Mucosa of descending colon (tissue), 1 donor: Measurements from ENCODE around the genes NAT16, PLOD3 and ORAI2.

DNA sequence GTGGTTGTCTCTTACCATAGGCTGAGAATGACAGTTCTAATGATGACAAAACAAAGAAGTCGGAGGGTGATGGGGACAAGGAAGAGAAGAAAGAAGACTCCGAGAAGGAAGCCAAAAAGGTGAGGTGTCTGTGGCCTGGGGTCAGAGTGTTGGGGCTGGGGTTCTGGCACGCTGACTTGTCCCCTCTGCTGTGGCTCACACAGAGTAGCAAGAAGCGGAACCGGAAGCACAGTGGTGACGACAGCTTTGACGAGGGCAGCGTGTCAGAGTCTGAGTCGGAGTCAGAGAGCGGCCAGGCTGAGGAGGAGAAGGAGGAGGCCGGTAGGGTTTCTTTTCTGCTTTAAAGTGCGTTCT, 4.8 kb downstream of the UFSP1 start:
- PRO-cap: bidirectional peak, plus-strand start at position 281 of the sequence, minus-strand start at position 206 of the sequence

GRCh38 chr7:100929504-100929939, 19.8 kb upstream of the MUC3A start:
- PRO-cap: no peak

- PRO-cap: no peak
These were observed 1.9 kb downstream of the MUC17 start for GRCh38 chr7:101021662-101022243.

DNA sequence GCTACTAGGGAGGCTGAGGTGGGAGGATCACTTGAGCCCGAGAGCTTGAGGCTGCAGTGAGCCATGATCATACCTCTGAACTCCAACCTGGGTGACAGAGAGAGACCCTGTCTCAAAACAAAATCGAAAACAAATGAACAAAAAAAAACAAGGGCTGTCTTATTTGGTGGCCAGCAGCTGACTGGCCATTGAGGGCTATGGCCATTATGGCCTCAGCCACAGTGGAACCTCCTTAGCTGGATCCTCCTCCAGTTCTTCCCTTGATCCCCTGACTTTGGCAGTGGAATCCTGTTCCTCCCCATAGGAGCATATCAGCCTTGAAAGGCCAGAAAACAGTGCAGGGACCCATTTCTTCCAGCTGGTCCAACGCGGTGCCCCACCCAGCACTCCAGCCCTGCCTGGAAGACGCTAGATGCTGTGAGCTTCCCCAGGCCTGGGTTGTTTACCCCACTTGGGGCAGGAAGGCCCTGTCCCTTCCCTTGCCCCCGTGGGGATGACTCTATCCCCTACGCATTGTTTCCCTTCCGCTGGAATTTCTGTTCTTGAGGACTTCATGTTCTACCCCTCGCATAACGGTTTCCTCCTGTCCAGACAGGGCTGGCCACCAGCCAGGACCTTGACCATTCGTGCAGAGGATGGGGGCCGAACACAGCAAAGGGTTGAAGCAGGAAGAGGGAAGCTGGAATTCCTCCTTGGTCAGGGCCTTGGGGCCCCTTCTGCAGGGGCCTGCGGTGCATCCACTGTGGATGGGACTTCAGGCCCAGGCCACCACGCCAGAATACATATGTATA, 14.8 kb upstream of the SERPINE1 start:
- PRO-cap: no peak

GRCh38 chr7:101133617-101133967, 6.7 kb downstream of the SERPINE1 start:
- PRO-cap: no peak

- PRO-cap: no peak
These were observed 684 bp downstream of the AP1S1 start for GRCh38 chr7:101154860-101155459.

GRCh38 chr7:101180014-101180480, at the start of gene NAT16:
Gene NAT16 (minus strand): TSS chr7:101180293.
- PRO-cap: no peak

GRCh38 chr7:101217159-101217859, at the start of gene PLOD3:
Gene PLOD3 (minus strand): TSS chr7:101217581.
- PRO-cap: bidirectional peak, plus-strand start at chr7:101217670, minus-strand start at chr7:101217579; unidirectional peak, minus-strand start at chr7:101217764

DNA sequence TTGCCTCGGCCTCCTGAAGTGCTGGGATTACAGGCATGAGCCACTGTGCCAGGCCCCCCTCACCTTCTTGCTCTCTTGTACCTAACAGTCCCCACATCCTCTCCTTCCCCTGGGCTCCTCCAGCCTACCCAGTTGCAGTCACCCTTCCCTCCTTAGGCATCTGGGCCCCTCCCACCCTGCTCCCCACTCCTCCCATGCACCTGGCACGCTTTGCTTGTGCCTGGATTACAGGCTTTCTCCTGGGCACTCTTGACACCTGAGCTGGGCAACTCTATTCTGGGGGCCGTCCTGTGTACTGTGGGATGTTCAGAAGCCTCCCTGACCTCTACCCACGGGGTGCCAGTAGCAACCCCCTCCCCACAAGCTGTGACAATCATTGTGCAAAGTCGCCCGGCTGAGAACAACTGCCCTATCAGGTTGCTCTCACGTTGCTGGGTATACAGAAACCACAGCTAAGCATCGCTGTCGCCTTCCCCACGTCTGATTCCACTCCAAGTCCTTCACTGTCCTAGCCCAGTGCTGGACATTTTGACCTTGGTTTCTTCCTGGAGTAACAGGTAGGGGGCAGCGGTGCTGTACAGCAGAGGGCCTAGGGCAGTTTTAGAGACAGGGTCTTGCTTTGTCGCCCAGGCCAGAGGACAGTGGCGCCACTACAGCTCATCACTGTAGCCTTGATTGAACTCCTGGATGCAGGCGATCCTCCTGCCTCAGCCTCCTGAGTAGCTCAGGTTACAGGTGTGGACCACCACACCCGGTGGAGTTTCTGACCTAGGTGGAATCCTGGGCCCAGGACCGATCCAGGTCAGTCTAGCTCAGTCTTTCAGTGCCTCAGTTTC, 2.7 kb downstream of the CLDN15 start:
- PRO-cap: no peak

- PRO-cap: no peak
These were observed 31.9 kb downstream of the IFT22 start for GRCh38 chr7:101289598-101290268.

- PRO-cap: no peak
These were observed 45.0 kb downstream of the CUX1 start for GRCh38 chr7:101862241-101863043.

DNA sequence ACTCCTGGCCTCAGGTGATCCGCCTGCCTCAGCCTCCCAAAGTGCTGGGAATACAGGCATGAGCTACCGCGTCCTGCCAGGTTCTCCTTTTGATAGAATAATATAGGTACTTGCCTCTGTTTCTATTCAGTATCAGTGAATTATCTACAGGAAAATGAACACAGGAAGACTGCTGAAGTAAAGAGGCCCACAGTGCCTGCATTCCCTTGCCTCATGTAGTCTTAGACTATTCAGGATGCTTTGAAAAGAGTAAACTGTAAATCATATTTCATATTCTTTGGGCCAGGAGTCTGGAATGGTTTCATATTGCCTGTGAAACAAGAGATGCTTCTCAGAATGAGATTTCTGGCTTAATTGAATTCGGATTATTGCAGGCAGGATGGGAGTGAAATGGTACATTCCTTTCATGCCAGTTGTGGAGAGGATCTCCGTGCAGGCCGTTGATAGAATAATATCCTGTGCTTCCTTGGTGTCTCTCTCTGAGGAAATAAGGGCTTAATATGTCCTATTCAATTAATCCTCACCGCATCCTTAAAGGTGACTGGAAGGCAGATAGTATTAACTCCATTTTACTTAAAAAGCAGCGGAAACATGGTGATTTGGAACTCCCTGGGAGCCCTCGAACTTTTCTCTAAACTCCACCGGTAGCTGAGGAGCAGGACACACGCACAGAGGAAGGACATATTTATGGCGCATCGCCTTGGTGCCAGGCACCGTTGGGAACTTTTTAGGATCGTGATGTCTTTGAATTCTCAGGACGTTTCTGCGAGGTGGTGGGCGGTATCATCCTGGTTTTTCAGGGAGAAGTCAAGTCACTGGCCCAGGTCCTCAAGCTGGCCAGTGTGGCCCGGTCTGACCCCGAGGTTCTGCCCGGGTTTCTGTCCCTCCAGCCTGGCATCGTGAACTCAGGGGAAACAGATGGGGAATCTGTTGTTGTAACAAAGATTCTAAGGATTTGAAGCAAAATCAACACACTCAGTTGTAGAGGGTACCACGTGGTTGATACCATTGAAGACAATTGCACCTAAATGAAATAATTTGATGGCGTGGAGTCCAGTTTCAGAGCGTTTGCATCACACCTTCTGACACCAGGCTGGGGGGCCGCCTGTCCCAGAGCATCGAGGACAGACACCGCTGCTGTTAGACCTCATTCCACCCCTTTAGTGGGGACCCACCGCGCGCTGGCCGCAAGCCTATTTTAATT, 56.8 kb downstream of the CUX1 start:
- PRO-cap: no peak

DNA sequence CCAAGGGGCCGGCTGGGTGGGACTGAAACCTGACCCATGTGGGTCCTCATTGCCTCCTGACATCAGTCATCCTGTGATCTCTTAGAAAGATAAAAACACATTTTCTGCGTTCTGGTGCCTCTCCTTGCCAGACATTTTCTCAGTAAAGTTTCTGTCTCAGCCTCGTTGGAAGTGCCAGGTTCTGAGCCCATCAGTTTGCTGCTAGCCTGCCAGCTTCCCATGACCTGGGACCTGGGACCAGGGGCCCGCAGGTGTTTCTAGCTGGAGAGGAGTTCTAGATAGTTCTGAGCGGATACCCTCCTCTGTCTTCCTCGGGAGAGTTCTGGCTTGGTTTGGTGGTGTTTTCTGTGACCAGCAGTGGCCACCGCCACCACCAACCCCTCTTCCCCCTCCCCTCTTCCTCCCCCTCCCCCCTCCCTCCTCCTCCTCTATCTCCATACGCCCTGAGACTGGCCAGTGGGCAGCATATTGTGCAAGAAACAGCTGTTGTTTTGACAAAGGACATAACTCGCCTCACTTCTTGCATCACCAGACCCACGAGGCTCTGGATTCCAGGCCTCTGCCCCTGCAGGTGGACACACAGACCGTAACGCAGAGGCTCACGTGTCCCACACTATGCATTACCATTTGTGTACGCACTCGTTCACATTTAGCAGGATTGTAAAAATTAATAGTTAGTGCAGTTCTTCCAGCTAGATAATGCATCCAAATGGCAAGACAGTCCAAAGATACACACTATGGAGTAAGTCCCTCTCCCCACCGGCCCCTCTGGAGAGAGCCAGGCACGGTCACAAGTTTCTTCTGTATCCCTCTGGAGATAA, 94.6 kb downstream of the CUX1 start:
- PRO-cap: no peak

DNA sequence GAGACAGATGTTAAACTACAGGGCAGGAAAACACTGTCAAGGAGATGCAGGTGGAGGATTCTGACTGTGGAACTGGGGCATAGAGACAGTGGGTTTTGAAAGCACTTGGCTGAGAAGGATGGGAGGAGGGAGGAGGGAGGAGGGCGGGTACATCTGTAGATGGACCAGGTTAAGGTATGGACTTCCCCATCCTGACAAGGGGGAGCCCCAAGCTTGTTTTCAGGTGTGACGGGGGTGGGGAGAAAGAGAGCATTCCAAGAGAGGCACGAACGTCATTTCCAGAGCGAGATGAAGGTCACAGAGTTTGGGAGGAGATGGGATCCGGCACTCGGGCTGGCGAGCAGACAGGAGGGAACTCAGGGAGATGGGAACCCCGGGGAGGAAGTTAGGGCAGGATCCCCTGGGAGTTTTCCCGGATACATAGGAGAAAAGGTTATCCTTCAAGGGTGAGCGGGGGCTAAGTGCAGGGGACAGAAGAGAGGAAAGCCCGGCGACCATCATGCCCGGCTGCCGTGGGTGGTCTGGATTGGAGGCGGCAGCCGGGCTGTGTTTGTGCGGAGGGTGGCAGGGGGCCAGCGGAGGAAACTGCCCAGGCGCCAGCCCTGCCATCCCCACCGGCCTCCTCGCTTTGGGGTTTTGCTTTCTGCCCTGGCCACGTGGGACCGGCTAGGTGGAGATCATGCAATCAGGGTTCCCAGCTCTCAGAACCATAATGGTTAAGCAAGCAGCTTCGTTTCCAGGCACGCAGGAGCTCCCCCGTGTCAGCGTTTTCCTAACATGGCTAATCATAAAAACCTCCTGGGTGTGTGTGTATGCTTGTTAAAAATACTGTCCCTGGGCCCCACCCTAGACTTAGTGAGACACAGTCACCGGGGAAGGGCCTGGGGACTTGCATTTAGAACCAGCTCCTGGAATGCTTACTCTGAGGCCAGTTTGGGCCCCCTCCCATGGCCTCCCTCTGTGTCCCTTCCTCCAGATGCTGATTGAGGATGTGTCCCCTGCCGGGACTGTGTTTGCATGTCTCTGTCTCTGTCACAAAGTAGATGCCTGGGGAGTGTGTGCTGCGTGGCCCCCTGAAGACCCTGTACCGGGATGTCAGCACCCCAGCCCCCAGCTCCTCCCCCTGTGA, 119.1 kb downstream of the CUX1 start:
- PRO-cap: bidirectional peak, plus-strand start at position 871 of the sequence, minus-strand start at position 789 of the sequence

DNA sequence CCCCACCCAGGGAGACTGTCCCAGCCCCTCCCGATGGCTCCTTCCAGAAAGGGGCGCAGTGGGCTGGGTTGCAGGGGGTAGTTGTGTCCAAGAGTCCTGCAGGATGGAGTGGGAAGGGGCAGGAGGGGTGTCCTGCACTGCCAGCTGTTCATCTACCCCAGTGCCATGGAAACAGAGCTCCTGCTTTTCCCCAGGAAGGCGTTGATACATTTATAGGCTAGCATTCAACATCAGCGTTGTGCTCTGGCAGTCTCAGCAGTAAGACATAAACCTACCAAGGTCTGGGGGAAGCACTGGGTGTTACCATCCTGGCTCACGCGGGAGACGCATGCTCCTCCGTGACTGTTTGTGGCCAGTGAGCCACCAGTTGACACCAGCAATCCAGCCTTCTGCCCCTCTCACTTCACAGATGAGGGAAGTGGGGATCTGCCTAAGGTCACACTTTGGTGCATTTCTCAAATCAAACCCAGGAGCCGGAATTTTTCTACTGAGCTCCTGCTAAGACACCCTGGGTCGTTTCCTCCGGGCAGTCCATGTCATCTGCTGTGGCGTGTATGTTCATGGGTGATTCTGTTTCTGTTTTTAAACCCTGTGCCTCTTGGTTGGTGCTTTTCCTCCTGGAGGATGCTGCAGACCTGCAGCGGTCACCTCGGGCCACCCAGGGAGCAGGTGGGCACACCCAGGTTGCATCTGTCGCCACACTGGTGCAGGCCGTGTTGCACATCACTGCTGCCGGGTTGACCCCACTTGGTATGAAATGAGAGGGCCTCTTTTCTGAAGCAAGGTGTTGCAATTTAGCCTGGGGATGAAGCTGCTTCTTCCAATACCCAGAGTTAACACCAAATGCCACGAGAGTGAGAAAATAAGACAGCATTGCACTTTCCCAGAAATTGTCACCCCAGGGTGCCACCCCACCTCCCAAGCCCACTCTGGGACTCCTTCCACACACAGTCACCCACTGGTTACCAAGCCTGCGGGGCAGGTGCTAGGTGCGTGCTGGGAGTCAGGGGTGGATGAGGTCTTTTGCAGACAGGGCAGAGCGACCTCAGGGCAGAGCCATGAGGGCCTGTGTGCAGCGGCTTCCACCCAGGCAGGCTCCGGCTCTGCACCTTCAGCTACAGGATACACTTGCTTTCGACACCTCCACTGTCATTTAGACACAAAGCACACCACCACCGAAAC, 127.1 kb downstream of the CUX1 start:
- PRO-cap: no peak

- PRO-cap: no peak
These were observed 14.0 kb downstream of the SH2B2 start for GRCh38 chr7:102300446-102301341.

- PRO-cap: no peak
These were observed 18.1 kb downstream of the SH2B2 start for GRCh38 chr7:102304755-102305208.

- PRO-cap: no peak
These were observed 26.9 kb downstream of the SPDYE6 start for GRCh38 chr7:102329258-102329814.

GRCh38 chr7:102363336-102364626, 7.5 kb upstream of the SPDYE6 start:
- PRO-cap: unidirectional peak, plus-strand start at chr7:102363844; unidirectional peak, plus-strand start at chr7:102363883; unidirectional peak, minus-strand start at chr7:102364563

DNA sequence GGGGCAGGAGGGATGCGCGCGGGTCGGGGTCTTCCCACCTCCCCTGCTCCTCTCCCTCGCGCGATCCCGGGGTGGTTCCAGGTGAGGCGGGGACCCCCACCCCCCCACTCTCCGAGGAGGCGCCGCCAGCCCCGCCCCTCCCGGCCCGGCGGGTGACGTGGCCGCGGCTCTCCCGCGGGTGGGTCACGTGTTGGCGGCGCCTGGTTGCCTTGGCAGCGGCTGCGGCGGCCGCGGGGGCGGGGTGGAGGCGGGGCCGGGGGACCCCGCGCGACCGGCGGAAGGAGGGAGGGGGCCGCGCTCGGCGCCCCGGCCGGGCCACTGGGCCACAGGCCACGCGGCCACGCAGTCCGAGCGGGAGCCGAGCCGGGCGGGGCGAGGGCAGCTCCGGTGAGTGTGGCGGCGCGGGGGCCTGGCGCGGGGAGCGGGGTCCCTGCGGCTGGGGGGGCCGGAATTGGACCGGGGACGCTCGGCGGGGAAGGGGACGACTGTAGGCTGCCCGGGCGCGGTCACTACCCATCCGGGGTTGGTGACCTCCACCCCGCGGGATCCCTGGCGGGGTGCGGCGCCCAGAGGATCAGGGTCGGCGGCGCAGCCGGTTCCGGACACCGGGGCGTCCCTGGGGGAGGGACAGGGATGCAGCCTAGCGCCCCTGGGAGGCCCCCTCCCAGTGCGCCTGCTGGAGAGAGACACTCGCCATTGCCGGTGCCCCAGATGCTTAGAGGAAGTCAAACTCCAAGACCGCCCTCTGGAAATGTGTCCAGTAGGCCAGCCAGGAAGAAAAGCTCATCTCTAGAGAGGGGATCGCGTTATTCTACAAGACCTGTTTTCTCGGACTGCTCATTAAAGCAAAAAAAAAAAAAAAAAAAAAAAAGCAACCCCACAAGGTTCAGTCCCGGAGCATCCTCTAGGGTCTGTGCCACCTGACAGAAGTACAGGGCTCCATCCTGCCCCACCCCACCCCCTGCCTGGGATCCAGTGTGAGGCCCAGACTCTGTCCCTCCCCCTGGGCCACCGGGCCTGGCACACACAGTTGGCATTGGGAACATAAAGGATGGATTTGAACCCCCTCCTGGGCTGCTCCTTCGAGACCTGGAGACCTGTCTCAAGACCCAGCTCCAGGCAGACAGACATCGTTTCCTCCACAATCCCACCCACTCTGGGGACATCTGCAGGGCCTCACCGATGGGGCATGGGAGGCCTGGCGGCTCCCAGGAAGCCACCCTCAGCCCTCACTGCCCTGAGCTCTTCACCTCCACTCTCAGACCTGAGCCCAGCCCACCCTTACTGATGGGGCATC, at the start of gene ORAI2:
ORAI2 (plus strand) TSS at position 301 of the 1,297 bp plus-strand sequence.
- PRO-cap: bidirectional peak, plus-strand start at position 345 of the sequence, minus-strand start at position 106 of the sequence; unidirectional peak, plus-strand start at position 516 of the sequence; unidirectional peak, minus-strand start at position 785 of the sequence